ENCODE results near the genes TMA16, SMIM31 and TLL1.

DNA sequence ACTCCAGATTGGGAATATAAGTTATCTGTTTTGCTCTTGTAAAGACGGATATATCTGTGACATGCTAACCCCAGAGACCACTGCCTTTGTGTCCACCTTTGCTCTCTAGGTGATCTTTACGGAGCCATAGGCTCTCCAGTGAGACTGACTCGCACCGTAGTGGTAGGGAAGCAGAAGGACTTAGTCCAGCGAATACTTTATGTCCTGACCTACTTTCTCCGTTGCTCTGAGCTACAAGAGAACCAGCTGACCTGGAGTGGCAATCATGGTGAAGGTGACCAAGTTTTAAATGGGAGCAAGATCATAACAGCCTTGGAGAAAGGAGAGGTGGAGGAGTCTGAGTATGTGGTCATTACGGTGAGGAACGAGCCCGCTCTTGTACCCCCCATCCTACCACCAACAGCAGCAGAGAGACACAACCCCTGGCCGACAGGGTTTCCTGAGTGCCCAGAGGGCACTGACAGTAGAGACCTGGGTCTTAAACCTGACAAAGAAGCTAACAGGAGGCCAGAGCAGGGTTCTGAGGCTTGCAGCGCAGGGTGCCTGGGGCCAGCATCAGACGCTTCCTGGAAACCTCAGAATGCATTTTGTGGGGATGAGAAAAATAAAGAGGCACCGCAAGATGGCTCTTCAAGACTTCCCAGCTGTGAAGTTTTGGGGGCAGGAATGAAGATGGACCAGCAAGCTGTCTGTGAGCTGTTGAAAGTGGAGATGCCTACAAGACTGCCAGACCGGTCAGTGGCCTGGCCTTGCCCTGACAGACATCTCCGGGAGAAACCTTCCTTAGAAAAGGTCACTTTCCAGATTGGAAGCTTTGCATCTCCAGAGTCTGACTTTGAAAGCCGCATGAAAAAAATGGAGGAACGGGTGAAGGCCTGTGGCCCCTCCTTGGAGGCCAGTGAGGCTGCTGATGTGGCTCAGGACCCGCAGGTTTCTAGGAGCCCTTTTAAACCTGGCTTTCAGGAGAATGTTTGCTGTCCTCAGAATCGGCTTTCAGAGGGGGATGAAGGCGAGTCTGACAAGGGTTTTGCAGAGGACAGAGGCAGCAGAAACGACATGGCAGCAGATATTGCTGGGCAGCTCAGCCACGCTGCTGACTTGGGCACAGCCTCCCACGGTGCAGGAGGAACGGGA is 99.5 kb downstream of the FNIP2 start:
- RAMPAGE, long total RNA, result no peak
- RRBS, result 100% methylated on average over 1 of the region's 24 CpGs

GRCh38 chr4:159401217-159401698 is 298.4 kb downstream of the RAPGEF2 start:
- RAMPAGE, long total RNA, result no peak
- RRBS, result no CpG with 5 or more reads among the region's 4 CpGs

- RAMPAGE, long total RNA, result no peak
- RRBS, result 1% methylated on average over 18 of the region's 69 CpGs
Observed at GRCh38 chr4:163494343-163495510, at the start of gene TMA16. Gene TMA16, plus strand, starts transcription at chr4:163494690.

- RAMPAGE, long total RNA, result no peak
- RRBS, result no CpG with 5 or more reads among the region's 4 CpGs
Observed at GRCh38 chr4:163598114-163598422, 103.6 kb downstream of the TMA16 start.

- RAMPAGE, long total RNA, result no peak
- RRBS, result no CpG with 5 or more reads among the region's 3 CpGs
Observed at GRCh38 chr4:163665552-163665762, 171.0 kb downstream of the TMA16 start.

DNA sequence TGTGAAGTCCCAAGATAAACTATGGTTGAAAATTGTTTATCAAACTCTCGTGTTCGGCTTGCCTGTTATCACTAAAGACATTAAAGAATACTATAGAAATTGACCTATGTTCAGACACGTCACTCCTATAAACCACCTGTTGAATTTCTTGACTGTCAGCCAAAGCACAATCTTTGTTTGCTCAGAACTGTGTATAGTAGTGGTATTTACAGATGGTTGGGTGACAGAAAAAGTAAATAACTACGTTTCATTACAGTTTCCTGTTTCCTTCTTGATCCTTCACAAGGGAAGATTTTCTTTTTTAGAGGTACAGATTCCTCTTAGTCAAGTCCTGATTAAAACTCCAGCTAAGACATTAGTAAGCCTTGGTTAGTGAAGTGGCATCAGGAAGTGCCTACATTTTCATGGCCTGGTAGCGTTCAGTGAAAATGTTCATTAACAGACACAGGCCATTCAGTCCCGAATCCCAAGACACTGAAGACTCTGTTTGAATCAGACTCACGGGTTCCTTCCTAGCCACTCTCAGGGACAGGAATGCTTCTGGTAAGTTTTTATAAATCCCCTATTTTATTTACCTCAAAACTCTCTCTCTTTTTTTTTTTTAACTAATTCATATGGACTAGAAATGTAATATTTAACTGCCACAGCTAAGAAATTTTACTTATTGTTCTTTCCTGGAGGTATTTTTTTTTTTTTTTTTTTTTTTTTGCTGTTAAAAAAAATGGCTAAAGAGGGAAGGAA is at the start of gene SMIM31:
Gene SMIM31, plus strand, starts transcription at position 263 of the 741 bp plus-strand sequence.
- RAMPAGE, long total RNA, result no peak
- RRBS, result no CpG with 5 or more reads among the region's 7 CpGs

GRCh38 chr4:165077302-165077672 is 23.6 kb downstream of the TRIM75 start:
- RAMPAGE, long total RNA, result no peak
- RRBS, result no CpG with 5 or more reads among the region's 4 CpGs

GRCh38 chr4:165238346-165238972 is 31.1 kb downstream of the KLHL2 start:
- RAMPAGE, long total RNA, result no peak
- RRBS, result no CpG with 5 or more reads among the region's 4 CpGs

DNA sequence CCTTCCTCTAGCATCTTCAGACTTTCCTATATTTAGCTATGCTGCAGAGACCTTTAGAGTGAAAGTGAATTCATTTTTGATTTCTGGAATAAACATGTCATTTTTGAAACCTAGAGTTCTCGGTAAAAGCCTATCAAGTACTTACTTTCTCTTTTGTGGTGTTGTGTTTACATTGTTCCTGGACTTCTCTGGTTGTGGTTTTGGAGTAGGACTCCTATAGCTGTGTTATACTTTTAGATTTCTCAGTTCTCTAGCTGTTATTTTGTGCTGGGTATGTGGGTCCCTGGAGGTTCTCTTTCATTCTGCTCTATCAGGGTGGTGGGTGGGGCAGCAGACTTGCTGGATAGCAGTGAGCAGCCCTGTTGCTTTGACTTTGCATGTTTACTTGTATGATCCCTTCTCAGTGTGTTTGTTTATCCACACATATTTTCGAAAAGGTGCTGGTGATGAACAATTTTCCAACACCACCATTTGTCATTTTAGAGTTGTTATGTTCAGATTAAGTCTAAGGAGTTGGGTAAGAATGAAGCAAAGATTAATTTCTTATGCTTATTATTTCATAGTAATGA is 22.4 kb upstream of the GK3 start:
- RAMPAGE, long total RNA, result no peak
- RRBS, result no CpG with 5 or more reads among the region's 2 CpGs

DNA sequence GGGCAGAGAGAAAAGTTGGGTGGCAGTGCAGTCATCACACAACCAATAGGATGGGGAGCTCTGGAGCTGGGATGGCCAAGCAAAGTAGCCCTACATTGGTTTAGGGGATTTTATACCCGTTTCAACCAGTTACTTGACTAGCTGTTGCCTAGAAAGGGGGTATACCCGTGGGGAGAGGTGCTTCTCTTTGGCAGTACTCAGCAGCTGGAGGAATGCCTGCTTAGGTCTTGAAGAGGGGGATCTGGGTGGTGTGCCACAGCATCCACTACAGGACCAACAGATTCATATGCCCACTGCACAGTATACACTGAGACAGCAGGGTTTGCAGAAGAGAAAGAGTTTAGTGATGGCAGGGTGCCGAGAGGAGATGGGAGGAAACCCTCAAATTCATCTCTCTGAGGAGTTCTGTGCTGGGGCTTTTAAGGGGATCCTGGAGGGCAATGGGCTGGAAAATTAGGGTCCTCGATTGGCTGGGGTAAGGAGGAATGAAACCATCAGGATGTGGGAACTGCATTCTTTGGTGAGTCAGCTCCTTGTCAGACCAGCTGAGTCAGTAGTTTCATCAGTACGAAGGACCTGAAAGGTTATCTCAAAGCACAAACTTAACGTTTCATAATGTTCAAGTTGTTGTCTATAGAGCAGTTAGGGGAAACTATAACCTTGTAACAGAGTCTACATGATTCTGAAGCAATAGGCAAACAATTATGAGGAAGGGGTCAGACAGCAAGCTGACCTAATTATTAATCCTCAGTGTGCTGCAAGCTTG is 1.8 kb upstream of the MSMO1 start:
- RAMPAGE, long total RNA, result no peak
- RRBS, result no CpG with 5 or more reads among the region's 6 CpGs

DNA sequence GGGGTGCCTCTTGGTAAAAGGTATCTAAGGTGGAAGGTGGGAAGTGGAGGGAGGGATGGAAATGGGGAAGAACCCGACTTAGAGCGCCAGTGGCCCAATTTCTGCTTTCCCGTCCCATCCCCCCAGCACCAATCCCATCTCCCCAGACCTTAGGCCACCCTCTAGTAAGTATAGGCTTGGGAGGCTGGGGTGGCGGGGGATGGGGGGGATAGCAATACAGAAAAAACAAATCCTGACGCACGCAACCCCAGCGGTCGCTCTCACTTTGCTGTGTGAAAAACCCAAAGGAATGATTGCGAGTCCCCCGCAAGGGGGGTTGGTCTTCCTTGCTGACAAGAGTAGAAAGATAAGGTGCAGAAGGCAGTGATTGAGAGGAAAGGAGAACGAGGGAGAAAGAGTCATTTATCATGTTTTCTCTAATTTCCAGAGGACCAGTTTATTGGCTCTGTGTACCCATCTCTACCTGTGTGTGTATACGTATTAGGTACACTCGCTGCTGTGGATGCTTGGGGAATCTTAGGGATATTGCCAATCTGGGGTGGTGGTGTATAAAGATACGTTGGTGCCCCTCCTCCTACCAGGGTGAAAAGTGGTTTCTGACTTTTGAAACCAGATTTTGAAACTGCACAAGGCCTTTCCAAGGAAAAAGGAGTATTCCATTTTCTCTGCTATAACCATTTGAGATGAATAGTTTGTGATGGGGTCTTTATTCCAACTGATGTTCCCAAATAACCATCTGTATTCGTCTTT is 995 bp downstream of the CPE start:
- RAMPAGE, long total RNA, result no peak
- RRBS, result no CpG with 5 or more reads among the region's 15 CpGs

DNA sequence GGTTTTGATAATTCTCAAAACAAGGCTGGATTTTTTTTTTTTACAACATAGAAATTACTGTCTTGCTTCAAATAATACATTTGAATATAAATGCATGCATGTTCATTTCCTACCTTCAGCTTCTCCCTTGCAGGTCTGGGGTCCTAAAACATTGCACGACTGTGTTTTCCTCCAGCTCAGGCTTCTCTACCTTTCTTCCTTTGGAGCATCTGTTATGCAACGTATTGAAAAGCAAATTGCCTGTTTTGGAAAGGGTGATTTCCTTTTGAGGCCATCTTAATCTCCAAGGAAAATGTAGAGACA is 115.6 kb upstream of the TLL1 start:
- RAMPAGE, long total RNA, result no peak
- RRBS, result no CpG with 5 or more reads among the region's 2 CpGs

DNA sequence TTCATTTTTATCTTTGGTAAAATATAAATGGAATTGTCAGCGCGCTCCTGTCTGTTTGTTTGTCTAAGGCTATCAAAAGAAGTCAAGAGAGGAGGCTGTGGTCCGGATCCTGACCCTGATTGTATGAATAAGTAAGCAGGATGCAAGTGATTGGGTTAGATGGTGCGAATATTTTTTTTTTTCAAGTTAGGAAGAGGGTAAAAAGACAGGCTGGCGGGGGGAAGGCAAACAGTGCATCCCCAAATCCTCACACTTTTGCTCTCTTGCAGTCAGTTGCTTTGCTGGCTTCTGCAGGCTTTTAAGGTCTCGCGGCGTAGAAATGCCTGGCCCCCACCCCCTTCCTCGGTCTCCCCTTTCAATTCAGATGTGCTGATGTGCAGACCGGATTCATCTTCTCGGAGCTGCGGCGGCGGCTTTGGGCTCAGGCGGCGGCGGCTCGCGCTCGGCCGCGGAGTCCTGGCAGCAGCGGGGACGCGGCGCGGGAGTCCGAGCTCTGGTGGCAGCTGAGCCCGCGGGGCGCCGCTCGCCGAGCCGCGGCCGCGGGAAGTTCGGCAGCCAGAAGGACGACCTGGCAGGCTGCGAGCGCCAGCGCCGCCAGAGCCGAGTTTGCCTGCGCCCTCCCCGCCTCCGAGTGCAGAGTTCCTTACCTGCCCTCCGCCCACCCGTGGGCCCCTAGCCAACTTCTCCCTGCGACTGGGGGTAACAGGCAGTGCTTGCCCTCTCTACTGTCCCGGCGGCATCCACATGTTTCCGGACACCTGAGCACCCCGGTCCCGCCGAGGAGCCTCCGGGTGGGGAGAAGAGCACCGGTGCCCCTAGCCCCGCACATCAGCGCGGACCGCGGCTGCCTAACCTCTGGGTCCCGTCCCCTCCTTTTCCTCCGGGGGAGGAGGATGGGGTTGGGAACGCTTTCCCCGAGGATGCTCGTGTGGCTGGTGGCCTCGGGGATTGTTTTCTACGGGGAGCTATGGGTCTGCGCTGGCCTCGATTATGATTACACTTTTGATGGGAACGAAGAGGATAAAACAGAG is at the start of gene TLL1:
Gene TLL1, plus strand, starts transcription at position 226 of the 1,031 bp plus-strand sequence.
- RAMPAGE, long total RNA, result no peak
- RRBS, result 2% methylated on average over 8 of the region's 74 CpGs

DNA sequence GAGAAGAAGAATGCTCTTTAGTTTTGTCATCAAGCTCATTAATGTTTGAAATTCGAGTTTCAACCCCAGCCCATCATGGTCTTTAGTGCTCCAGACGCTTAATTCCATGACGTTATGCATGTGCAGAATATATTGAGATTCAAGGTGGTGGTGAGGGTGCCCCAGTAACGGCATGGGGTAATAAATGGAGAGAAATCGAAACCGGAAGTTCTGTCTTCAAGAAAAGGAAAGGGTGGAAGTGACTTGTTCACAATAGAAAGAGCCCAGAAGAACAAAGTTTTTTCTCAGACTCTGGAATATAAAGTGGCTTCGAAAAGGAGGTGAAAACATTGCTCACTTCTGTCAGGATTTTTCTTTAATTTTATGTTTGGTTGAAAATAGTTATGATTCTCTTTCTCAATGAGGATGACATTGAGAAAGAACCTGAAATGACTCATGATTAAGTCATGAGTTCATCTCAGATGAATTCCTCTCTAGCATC is 699 bp upstream of the DDX60L start:
- RAMPAGE, long total RNA, result no peak
- RRBS, result no CpG with 5 or more reads among the region's 7 CpGs

GRCh38 chr4:168488945-168489232 is 8.0 kb upstream of the PALLD start:
- RAMPAGE, long total RNA, result no peak
- RRBS, result no CpG with 5 or more reads among the region's 3 CpGs

GRCh38 chr4:168758245-168758680 is 251.8 kb downstream of the CBR4 start:
- RAMPAGE, long total RNA, result no peak
- RRBS, result no CpG with 5 or more reads among the region's 3 CpGs

GRCh38 chr4:168764849-168765455 is 245.1 kb downstream of the CBR4 start:
- RAMPAGE, long total RNA, result no peak
- RRBS, result no CpG with 5 or more reads among the region's 5 CpGs

DNA sequence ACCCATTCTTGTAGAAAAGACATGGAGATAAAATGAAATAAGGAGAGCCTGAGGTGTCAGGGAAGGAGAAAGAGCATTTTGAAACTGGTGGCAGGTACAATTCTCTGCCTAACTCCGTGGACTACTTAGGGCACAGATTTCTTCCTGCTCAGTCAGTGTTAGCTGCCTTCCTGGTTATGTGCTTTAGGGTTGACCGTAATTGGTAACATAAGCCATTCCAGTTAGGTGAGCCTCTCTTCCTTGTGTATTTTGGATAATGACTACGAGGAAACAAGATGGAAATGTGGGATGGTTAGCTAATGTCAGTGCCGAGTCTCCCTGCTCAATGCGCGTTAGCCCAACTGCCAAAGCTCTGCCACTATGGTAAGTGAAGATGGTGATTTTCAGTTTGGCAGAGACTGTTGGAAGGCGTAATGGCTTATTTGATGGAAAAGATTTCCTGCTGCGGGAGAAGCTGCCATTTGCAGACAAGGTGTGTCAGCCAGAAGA is 174.1 kb downstream of the CBR4 start:
- RAMPAGE, long total RNA, result no peak
- RRBS, result no CpG with 5 or more reads among the region's 8 CpGs

GRCh38 chr4:168848045-168848671 is 161.9 kb downstream of the CBR4 start:
- RAMPAGE, long total RNA, result no peak
- RRBS, result no CpG with 5 or more reads among the region's 7 CpGs

DNA sequence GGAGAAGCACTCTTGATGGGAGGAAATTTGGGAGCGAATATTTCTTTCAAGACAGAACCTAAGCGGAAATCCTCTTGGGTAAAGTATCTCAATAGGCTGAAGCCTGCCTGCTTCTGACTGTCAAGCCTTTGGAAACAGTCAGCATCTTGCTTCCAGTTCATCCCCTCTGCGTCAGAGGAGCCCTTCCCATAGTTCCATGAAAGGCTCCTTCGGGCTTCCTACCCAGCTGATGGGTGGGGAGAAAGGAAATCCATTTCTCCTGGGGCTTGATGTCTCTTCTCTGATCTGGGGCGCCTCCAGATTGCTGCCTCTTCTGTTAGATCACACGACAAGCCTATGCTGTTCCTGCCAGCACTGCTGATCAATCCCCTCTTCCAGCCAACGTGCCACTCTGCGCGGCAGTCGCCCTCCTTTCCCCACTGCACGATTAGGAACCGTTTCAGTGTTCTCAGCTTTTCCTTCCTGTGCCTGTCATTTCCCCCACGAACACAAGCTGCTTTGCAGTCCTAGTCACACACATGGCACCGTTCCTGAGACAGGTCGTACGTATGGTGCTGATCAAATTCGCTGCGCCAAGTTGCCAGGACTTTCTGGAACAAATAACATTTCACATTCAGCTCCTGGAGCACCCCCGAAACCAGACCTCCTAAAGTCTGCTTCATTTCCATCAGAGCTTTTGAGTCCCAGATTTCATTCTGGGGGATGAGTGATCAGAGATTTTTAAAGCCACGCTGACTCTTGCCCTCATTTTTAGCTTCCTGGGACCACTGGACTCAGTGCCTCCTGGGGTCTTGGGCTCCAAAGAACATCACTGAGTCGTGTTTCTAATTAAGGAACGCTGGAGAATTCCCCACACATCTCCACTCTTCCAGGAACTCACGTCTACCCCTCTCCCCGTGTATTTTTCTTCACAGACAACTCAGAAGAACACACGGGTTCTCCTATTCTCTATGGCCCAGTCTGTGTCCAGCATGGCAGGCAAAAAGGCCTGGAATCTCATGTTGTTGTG is 49.8 kb upstream of the CBR4 start:
- RAMPAGE, long total RNA, result no peak
- RRBS, result no CpG with 5 or more reads among the region's 25 CpGs

Measured in hepatocyte (in vitro differentiated cells and primary cell).